Placental epithelial cell (primary cell): ENCODE data around the genes DLK2 and VEGFA.

DNA sequence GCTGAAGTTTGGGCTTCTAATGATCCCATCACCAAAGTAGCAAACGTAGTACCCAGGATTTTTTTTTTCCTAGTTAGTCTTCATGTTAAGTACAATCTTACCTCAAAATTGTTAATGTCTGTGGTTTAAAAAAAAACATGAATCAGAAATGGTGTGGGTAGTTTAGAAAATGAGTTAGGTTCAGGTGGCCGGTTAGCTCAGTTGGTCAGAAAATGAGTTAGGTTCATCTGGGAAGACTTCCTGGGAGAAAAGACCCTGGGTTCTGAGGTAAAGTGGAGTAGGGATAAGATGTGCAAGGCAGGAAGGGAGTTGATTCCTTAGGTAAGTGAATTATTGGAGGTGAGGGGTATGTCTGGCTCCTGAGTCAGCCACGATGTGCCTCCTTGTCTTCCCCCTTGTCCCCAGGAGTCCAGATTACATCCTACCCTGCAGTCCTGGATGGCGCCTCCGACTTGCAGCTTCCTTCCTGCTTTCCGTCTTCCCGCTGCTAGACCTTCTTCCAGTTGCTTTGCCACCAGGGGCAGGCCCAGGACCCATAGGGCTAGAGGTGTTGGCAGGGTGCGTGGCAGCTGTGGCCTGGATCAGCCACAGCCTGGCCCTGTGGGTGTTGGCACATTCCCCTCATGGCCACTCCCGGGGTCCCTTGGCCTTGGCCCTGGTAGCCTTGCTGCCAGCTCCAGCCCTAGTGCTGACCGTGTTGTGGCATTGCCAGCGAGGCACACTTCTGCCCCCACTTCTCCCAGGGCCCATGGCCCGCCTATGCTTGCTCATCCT is 4.6 kb downstream of the ABCC10 start:
- CAGE, long polyA plus RNA = no peak

GRCh38 chr6:43438508-43439155 is 11.3 kb downstream of the ABCC10 start:
- CAGE, long polyA plus RNA = no peak

GRCh38 chr6:43454860-43455715 is at the start of gene DLK2:
DLK2 (minus strand) TSS chr6:43455548.
- CAGE, long polyA plus RNA = no peak

DNA sequence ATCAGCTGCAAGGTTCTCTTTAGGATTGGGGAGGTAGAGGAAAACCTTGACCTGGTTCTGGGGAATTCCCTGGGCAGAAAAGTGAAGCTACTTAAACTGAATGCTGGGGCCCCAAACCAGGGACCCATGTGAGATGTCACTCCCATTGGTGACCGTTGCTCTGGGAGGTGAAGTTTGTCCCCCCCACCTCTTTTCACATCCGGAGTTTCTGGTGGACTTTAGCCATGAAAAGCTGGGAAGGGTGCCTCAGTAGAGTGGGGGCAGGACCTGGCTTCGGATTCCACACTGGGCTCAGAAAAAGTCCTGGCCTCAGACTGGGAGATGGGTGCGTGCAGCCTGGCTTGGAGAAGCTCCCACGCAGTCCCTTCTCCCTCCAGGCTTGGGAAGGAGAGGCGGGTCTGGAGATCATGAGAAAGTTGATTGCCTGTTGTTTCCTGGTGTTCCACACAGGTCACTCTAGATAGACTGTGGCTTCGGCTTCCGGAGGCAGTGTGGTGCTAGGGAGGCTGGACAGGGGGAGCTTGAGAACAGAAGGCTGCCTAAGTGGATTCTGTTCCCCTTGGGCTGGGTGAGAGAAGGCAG is 13.3 kb downstream of the TJAP1 start:
- CAGE, long polyA plus RNA = no peak

DNA sequence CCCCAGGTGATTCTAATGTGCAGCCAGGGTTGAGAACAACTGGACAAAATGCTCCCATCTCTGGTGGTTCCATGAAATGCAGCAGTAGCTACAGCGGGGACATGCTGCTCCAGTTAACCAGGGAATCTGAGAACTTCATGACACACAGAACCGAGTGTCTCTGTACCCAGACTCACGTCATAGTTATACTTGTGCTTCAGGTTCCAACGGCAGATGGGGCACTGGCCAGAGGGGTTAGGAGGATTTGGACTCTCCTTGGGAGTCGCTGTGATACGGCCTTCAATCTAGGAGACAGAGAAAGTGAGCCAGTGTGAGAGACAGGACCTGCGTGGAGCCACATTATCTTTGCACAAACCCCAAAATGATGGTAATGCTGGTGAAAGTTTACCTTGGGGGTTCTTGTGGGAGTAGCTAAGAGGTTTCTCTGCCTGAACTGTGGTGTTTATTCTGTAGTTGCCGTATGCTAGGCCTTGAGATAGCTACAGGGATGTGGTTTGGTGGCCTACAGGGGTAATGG is 9.2 kb downstream of the MRPS18A start:
- CAGE, long polyA plus RNA = no peak

- CAGE, long polyA plus RNA = no peak
These were observed 16.5 kb upstream of the MRPS18A start for GRCh38 chr6:43704119-43704450.

GRCh38 chr6:43768104-43768545 is 1.9 kb upstream of the VEGFA start:
- CAGE, long polyA plus RNA = no peak

- CAGE, long polyA plus RNA = no peak
These were observed at the start of gene VEGFA for GRCh38 chr6:43770152-43771221. VEGFA (plus strand) TSS chr6:43770211.

- CAGE, long polyA plus RNA = no peak
These were observed 1.1 kb downstream of the VEGFA start for GRCh38 chr6:43771222-43771405.

DNA sequence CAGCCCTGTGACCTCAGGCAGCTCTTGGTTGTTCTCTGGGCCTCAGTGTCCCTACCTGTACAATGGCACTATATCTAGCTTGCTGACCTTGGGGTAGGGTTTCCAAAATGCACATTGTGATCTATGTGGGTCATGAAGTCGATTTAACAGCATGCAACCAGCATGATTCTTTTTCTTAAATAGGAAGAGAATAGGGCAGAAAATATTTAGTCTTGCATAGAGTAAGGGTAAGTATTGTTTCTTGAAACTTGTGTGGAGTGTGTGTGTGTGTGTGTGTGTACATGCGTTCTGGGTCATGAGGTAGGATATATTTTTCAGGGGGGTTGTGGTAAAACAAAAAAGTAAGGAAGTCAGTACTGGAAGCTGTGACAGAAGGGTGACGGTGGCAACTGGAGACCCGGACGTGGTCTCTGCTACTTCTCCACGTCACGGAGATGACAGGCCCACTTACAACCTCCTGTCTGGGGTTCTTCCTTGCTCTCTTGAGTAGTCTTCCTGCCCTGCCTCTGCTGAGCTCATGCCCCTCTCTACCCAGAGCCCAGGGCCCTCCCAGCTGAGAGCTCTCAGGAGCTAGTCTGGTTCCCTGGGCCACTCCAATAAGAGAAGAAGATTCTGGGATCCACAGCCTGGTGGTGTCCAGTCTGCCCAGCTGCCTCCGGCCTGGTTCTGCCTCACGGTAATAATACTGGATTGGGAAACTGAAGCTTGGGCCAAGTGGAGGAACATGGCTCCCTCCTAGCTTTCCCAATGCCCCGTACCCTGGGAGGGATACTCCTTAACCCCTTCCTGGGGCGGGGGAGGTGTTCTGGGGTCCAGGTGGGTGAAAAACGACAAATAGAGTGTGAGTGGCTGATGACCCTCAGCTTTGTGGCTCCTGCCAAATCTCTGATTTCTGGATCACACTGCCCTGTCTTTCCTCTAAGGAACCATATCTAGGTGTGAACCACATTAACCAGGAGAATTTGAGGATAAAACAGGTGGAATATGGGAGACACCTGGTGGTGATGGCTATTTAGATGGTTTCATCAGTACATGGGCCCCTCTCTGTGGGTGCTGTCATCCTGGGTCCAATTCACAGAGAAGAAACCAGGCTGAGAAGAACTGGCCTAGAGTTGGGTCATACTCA is 27.0 kb downstream of the VEGFA start:
- CAGE, long polyA plus RNA = no peak

GRCh38 chr6:43805658-43806344 is 35.8 kb downstream of the VEGFA start:
- CAGE, long polyA plus RNA = no peak

DNA sequence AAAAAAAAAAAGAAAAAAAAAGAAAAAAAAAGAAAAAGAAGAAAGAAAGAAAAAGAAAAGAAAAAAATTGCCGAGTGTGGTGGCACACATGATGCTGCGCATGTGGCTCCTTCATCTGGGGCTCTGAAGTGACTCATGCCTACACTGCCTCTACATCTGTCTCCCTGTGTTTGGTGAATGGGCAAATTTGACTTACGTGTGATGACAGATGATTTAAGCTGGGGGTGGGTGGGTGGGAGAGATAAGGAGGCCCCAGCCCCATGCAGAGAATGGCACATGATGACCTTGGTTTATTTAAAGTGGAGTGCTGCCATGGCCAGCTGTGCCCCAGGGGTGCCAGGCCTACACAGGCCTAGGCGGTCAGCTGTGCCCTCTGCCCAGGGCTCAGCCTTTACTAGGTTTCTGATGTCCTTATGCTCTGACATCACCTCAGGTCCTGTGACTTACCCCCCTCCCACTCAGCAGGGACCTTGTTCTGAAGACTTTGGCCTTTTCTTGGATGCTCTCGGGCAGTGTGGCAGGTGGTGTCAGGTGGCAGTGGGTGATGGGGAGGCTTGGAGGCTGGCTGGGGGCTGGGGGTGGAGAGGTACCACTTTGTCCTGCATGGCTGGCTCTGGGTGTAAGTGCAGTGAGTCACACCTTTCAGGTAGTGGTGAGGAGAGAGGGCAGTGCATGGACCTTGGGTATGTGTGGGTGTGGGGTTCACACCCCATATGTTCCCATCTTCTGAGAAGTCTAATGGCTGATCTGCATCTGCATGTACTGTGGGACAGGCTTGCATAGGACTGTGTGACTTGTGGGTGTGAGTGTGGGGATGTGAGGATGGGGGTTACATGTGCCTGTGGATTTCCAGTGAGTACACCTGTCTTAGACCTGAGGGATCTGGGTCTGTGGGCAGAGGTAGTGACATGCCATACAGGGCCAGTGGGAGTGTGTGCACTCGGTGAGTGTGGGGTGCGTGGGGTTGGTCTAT is 41.3 kb downstream of the VEGFA start:
- CAGE, long polyA plus RNA = no peak

- CAGE, long polyA plus RNA = no peak
These were observed 68.6 kb downstream of the VEGFA start for GRCh38 chr6:43838519-43839010.

GRCh38 chr6:43890822-43891664 is 121.0 kb downstream of the VEGFA start:
- CAGE, long polyA plus RNA = no peak

DNA sequence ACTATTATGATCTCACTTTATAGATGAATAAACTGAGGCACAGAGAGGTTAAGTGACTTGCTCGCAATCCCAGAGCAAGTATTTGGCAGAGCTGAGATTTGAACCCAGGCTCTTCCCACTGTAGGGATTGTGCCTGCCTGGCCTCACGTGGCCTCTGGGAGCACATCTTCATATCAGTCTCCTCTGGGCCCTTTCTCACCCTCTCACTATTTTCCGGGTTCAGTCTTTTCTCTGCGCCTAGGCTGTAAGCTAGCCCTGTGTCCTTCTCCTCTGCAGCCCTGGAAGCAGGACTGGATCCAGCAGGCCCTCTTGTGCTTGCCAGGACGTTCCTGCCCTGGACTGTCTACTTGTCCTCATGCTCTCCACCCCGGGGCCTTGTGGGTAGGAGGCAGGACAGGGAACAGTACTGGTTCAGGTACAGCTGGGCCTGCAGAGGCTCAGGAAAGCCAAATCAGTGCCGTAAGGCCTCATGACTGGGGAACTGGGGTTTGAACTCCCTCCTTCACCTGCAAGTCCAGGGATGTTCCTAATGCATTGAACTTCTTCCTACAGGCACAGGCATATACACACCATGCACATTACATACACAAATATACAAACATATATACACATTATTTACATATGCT is 139.7 kb downstream of the VEGFA start:
- CAGE, long polyA plus RNA = no peak

DNA sequence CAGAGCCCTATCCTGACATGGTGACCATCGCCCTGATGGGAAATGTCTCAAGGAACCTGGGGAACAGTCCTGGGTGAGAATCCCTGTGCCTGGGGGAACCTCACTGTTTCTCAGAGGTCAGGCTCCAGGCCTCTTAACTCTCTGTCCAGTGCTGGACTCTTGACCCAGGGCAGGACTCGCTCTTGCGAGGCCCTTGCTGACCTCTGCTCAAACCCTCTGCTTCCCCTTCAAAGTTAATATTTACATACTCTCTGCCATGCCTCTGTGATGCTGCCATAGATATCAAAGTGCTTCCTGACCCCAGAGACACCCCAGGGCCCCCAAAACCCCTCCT is 142.5 kb downstream of the VEGFA start:
- CAGE, long polyA plus RNA = no peak

DNA sequence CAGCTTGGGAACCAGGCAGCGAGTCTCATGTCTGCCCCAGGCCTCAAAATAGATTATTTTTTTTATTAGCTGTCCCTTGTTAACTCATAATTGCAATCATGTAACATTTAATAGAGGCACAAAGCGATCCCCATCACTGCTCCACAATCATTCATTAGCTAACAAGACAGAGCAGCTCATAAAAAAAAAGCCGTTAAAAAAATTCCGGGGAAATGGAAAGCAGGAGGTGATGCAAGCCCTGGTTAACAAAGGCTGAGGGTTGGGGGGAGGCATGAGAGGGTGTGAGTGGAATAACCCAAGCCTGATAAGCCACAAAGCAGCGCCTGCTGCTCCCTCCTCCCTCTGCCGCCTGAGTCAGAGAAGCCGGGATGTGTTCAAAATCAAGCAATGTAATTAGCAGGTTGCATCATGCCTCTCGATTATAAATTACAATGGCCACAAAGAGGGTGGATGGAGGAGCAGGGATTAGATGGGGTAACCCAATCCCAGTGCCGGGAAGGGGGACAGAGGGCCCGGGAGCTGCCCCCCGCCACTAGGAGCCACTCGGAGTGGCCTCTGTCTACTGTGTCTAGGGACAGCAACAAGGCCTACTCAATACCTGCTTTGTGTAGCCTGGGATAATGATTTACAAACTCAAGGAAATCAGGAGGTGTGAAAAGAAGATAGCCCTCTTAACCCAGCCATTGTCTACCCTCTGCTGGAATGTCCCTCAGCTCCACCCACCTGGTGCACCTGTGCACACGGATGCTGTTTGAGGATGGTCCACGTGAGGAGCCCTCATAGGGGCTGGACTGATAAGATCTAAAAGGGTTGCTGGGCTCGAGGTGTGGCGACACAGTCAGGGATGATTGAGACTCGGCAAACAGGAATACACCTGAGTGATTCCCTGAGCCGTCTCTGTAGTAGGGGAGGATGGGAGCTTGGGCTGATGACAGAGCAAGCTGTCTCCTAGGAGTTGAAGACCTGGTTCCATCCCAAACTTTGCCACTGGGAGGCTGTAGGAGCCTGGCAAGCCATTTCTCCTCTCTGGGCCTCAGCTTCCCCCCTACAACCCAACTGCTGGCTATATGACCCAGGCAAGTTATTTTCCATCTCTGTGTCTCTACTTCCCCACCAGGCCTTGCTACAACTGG is 156.9 kb downstream of the VEGFA start:
- CAGE, long polyA plus RNA = no peak

DNA sequence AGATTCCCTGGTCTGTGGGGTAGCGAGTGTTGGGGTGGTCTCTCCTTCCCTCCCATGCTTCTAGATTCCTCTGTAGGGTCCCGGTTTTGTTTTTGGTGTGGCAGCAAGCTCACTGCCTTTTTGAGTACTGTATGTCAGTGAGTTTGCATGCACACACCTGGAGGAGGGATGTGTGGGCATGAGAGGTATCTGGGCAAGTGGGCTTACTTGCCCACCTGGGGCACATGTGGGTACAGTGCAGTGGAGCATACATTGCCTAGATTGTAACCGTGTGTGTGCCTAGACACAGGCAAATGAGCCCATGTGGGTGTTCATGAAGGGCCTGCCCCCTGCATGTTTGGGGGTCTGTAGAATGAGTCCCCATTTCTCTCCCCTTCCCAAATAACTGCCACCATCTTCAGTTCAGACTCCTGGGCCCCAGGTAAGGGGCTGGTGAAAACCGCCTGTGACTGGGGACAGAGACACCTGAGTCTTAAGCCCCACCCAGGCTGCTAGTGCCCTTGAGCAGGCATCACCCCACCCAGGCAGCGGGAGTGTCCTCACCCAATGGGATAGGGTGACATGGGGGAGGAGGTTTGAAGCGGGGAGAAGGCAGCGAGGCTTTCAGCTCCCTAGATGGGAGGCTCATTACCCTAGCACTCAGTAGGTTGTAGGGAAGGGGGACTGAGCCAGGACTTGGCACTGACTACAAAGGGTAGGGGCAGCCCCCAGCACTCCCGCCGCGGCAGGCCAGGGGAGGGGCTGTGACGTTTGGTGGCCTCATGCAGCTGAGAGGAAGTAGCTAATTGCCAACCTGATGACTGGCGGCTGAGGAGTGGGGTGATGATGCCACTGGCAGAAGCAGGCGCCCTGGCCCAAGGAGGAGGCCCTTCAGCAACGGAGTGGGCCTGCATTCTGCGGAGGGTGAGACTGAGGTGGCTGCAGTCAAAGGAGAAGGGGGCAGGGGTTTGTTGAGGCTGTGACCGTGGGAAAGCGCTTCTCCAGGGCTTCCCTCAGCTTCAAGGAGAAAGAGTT is 127.1 kb downstream of the MRPL14 start:
- CAGE, long polyA plus RNA = no peak

GRCh38 chr6:44004834-44005811 is 122.1 kb downstream of the MRPL14 start:
- CAGE, long polyA plus RNA = no peak

DNA sequence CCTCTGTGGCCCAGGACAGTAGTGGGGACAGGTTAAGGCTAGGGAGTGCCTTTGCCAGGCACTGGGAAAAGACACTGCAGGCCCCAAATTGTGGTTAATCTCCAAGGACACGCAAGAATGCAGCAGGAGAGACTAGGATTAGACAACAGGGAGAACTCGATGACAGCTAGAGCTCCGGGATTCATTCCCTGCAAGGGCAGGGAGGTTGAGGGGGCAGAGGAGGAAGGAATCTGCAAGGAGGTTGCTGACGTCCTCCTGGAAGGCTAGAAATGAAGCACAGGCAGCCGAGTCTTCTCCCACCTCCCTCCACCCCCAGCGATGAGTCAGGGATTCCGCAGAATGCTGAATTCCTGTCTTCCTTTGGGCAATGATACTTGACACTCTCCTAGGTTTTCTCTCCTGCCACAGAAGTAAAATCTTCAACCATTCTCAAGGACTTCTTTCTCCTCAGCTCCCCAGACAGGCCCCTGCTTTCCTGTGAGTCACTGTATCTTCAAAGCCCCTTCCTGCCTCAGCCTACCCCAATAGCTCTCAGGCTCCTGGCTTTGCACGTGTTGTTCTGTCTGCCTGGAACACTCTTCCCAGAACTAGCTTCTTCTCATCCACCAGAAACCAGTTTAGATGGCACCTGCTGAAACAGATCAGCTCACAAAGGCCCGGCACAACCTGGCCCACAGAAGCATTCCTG is 85.7 kb downstream of the MRPL14 start:
- CAGE, long polyA plus RNA = no peak